CMK (cell line): ENCODE measurements around the genes TUBB1 and ATP5F1E.

- RRBS, result no CpG with 5 or more reads among the region's 23 CpGs
Observed at GRCh38 chr20:57999254-58000109, 151.2 kb upstream of the C20orf85 start.

DNA sequence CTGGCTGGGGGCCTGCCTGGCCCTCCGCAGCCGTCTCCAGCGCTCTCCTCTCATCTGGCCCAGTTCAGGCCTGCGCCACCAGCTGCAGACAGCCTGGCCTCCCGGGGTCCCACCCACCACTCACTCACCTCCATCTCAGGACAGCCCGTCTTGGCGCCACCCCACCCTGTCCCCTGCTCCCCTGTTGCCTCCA is 21.0 kb upstream of the C20orf85 start:
- RRBS, result no CpG with 5 or more reads among the region's 7 CpGs

GRCh38 chr20:58130363-58131158 is 20.1 kb upstream of the C20orf85 start:
- RRBS, result no CpG with 5 or more reads among the region's 20 CpGs

DNA sequence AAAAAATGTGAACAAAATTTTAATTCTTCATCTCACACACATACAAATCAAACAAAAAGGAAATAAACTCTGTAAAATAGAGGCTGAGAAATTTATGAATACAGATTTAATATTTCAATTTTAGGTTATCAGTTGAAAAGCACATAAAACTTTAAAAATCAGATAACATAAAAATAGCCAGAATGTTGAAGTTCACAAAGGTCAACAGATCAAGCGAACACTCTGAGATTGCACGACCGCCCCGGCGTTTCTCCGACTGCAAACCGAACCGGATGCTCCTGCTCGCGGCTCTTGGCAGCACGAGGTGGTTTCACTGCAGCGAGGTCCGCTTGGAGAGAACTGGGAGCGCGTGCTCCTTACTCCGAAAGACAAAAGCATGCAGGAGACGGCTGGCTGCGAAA is 8.0 kb upstream of the ANKRD60 start:
- RRBS, result no CpG with 5 or more reads among the region's 18 CpGs

DNA sequence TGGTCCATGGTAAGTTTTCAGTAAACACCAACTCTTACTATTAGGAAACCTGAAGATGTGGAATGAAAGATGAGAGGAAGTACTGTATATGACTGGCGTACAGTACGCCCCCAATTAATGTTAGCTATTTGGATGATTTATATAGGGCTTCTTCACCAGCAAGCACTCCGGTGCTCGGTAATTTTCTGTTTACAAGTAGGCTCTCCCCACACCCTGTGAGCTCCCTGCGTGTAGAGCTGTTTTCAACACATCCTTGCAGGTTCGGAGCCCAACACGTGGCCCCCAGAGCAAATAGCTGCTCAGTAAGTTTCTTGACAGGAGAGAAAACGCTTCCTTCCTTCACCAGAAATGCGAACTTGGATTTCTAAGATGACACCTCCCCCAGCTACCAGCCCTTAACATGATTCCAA is 1.3 kb upstream of the RAB22A start:
- RRBS, result no CpG with 5 or more reads among the region's 9 CpGs

- RRBS, result no CpG with 5 or more reads among the region's 5 CpGs
Observed at GRCh38 chr20:58311120-58311621, 1.7 kb downstream of the RAB22A start.

DNA sequence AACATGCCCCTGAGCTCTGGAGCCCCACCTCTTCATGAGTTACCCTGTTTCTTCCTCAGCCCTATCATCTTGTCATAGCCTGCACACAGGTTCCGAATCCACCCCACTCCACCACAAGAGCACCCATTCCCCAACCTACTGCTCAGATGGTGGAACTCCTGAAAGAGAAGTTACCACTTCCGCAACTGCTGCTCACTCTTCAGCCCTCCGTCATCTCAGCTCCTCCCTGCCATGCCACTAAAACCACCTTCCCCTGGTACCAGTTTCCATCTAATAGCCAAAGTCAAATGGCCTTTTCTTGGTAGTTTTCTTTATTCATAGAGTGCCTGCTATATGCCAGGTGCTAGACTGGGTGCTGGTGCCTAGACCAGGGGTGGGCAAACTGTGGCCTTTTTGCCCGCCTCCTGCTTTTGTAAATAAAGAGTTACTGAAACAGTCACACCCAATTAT is 3.9 kb downstream of the RAB22A start:
- RRBS, result no CpG with 5 or more reads among the region's 4 CpGs

DNA sequence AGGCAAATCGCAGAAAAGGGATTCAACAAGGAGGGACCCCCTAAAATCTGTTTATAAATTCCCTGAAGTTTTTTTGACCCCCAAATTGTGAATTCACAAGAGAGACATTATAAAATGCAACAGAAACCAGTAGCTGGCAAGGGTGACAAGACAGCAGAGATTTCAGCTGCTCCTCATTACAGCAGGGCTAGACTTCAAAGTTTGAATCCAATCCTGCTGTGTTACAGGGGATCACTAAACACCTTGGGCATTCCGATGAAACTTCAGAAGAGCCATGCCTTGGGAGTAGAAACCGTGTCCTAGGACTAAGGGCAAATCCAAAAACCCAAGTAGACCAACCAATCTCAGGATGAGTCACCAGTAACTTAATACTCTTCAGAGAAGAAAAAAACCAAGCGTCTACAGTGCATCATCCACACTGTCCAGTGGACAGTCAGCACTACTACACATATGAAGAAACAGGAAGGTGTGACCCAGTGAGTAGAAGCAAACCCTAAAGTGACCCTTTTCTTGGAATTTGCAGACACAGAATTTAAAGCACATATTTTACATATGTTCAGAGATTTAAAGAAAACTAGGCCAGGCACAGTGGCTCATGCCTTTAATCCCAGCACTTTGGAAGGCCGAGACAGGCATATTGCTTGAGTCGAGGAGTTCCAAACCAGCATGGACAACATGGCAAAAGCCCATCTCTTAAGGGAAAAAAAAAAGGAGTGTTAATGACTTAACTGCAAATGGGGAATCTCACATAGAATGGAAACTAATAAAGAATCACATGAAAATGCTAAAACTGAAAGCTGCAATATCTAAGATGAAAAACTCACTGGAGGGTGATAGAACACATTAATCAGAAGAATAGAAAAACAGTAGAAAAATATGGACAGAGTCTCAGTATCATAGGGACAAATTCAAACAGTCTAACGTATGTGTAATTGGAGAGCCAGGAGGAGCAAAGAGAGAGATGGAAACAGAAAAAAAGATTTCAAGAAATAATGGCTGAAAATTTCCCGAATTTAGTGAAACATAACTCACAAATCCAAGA is 39.3 kb upstream of the VAPB start:
- RRBS, result no CpG with 5 or more reads among the region's 8 CpGs

- RRBS, result no CpG with 5 or more reads among the region's 9 CpGs
Observed at GRCh38 chr20:58448516-58449239, 59.6 kb downstream of the VAPB start.

- RRBS, result no CpG with 5 or more reads among the region's 8 CpGs
Observed at GRCh38 chr20:58453209-58454130, 61.7 kb downstream of the APCDD1L start.

- RRBS, result no CpG with 5 or more reads among the region's 11 CpGs
Observed at GRCh38 chr20:58619719-58620226, 31.3 kb upstream of the STX16 start.

DNA sequence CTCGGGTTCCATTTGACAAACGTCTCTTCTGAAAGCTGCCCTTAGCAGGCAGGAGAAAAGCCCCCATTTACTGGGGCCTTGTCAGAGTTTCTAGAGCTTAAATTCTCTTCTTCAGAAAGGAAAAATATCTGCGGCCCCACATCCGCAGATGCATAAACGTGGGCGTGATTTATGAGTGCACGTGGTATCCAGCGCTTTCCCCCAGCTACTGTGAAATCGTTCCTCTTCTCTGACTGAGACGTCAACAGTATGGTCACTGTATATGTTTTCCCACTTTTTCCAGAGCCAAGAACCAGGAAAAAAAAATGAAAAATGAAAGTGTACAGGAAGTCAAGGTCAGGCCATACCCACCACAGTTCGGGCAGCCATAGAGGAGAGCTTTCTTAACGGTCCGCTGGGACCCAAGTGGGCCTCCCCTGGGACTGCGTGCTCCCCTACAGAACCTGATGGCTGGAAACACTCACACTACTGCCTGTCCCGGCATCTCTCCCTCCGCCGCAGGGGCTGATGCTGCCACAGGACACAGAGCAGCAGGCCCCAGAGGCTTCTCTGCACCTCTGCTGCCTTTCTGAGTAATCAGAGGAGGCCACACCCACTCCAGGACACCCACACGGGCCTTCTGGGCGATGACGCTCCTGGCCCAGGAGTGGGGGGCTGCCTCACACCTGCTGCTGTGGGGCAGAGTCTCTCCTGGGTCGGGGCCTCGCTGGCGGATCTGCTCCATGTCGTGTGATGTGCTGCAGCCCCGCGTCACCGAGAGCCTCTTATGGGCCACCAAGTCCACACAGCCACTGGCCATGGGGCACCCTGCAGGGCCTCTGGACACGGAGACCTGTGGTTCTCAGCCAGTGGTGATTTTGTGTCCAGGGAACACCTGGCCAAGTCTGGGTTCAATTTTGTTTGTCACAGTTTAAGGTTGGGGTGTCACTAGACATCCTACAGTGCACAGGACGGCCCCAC is 16.4 kb upstream of the STX16 start:
- RRBS, result no CpG with 5 or more reads among the region's 29 CpGs

DNA sequence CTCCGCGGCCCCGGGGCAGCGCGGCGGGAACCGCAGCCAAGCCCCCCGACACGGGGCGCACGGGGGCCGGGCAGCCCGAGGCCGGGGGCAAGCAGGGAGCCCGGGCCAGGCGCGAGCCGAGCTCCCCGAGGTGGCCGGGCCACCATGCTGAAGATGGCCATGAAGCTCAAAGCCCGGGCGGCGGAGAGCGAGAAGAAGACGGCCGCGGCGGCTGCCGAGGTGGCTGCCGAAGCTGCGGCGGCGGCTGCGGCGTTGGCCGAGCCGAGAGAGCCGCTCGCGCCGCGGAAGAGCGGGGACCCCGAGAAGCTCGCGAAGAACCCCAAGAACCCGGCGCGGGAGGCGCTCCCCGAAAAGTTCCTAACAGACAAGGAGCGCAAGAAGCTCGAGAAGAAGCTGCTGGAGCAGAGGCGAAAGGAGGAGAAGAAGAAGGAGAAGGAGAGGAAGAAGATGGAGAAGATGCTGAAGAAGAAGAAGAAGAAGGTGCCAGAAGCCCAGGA is 1.4 kb upstream of the GNAS start:
- RRBS, result 1% methylated on average over 12 of the region's 54 CpGs

DNA sequence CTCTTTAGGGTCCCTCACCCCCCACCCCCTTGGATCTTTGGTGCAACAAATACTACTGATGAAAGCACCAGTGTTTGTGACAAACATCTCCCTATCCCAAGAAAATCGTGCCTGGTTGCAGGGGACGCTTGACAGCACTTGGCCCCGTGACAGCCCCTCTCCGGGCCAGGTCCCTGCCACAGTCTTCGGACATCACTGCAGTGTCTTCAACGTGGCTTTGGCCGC is 4.5 kb downstream of the GNAS start:
- RRBS, result 90% methylated on average over 4 of the region's 7 CpGs

DNA sequence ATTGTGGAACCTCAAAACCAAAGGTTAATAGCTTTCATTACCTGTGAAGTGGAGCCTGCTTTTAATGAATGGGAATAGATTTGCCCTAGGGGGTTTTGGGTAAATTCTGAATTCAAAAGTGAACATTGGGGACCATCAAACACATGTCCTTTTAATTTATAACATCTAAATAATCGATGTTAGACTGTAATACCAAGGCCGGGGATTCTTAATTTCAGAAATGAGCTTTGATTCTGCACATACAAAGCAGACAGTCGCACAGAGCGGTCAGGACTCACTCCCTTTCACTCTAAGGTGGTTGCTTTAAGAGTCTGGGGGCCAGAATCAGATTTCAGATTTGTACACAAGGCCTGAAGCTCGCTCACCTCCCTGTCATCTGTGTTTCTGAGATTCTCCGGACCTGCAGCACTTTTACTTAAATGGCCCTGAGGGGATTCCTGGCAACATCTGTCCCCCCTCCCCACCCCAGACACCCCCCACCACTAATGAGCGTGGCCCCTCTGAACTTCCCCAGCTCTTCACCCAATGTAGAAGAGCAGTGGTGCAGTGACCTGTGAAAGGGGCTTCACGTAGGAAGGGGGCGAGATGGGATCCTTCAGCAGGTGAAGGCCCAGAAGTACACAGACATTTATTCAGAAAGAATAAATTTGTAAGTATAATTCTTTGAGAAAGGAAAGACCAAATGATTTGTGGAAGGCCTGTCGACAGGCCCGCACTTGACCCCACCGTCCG is 10.0 kb downstream of the GNAS start:
- RRBS, result no CpG with 5 or more reads among the region's 13 CpGs

- RRBS, result no CpG with 5 or more reads among the region's 4 CpGs
Observed at GRCh38 chr20:58944720-58945066, 36.4 kb upstream of the NELFCD start.

DNA sequence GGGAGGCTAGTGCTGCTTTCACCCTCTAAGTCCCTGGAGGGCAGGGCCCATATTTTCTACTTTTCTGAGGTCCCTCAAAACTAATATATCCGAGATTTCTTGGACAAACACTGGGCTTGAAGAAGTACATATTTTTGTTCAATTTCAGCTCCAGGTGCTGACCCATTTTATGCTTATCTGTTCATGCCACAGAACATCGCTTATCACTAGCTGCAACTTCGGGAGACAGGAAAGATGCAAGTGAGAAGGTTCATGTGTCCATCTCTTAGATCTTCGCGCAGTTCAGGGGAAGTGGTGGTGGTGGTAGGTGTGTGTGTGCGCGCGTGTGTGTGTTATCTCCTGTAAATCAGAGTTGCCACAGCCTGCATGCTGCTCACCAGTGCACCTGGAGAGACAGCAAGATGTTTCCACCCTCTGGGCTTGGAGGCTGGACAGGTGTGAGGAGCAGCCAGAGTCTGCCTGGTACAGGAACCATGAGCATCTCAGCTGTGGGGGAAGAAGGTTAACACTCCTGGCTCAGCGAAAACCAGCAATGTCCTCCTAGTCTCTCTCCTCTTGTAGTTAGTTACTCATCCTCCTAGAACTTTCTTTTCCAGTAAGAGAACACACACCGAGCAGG is 5.3 kb upstream of the TUBB1 start:
- RRBS, result no CpG with 5 or more reads among the region's 10 CpGs

DNA sequence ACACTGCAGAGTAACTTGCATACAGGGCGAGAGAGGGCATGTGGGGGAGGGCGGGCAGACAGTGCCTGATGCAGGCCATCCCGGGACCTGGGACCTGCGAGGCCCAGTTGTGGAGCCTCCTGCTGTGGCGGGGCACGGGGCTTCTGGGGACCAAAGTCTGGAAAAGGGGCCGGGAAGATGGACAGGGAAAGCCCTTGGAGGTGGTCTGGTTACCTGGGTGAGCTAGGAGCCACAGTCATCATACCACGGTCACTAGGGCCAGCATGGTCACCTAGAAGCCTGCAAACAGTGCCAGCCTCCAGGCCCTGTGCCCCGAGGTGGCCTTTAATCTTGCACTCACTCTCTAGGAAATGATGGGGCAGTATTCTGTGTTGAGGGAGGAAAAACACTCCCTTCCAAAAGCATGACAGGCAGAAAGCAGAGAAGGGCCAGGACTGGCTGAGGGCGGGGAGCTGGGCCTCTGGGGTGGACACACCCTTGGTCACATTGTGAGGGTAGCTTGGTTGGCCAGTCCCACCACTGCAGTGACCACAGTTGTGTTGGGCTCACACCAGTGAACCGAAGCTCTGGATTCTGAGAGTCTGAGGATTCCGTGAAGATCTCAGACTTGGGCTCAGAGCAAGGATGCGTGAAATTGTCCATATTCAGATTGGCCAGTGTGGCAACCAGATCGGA is at the start of gene TUBB1:
Gene TUBB1, plus strand, starts transcription at position 531 of the 675 bp plus-strand sequence.
- RRBS, result 67% methylated on average over 3 of the region's 14 CpGs

- RRBS, result no CpG with 5 or more reads among the region's 12 CpGs
Observed at GRCh38 chr20:59027325-59028422, 4.5 kb downstream of the ATP5F1E start.

DNA sequence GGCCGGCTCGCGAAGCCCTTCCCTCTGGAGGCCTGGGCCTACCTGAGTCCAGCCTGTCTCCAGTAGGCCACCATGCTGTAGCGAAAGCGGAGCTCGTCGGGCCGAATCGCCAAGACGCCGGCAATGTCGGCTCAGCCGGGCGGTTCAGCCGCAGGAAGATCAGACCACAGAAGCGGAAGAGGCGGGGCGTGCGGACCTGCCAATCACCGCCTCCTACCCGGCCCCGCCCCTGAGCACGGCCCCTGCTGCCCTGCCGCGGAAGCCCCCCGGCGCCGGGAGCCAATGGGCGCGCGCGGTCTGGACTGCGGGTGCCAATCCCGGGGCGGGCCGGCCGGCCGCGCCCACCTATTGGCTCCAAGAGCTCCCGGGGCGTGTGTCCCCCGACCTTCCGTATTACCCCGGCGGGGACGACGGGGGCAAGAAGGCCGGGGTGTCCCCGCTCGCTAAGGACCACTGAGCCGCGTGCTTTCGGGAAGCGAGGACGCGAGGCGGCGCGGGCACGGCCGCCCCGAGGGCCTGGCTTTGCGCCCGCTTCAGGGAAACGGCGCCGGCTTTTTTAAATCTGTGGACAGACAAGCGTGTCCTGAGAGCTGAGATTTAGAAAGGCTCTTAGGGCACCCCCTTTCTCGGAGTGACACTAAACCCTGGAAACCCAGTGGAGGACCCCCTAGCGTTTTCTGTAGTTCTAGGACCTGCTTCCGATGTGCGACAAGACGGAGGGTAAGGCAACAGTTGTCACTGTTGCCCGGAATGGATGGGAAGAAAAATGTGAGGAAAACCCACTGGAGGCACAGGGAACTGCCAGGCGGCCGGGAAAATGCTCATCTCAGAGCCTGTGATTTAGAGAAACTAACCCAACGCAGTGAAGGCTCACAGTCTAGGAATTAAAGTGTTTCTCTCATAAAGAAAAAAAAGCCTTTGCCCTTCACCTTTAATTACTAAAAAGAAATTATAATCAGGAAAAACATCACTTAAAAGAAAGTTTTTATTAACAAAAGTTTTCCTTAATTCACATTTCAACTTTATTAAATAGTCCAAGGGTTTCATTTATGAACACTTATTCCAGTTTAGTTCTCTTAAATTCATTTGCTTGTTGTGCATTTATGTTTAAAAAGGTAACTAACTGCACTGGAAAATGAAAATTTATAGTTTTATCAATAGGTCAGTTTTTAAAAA is at the start of gene ATP5F1E:
Gene ATP5F1E, minus strand, starts transcription at position 158 of the 1,176 bp plus-strand sequence.
- RRBS, result 3% methylated on average over 36 of the region's 77 CpGs